Liver (tissue), 9 donors: ENCODE results near the genes CCNJL and C1QTNF2.

- PRO-cap, 5 experiments, result no peak in any of the 5 experiments
- RAMPAGE, long total RNA, 2 experiments, result no peak in any of the 2 experiments
- RRBS, result 92% methylated on average over 3 of the region's 22 CpGs
Measured at GRCh38 chr5:160280485-160281177, 31.7 kb downstream of the CCNJL start.

DNA sequence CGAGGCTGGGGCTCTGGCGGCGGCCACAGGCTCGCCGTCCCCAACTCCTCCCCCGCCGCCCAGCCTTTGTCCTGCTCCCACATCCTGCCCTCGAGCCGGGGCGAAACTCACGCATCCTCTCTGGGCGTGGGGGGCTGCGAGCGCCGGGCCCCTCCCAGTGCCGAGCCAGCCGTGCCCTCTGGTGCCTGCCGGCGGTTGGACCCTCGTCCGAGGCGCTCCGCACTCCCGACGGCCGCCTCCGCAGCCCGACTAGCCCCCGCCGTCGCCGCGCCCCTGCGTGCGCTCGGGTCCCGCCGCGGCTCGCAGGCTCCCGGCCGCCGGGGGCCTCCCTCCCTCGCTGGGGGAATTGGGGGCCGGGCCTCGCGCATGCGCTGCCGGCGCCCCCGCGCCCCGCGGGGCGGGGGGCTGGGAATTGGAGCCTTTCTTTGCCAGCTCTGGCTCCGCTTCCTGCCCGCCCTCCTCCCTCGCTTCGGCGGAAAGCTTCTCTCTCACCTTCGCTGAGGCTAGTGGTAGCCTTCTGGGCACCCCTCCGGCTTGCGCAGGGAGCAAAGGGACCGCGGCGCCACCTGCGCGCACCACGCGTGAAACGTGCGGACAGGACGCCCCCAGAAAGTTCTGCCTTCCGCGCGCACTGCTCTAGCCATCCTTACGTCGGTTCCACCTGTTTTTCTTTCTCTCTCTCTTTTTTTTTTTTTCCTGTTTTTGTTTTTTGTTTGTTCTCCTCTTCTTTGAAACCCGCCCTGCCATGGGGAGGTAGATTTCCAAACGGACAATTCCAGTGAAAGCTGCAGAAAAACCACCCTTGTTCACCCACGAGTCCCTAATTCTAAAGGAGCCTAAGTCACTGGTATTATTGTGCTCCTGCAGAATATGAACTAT is at the start of gene CCNJL:
CCNJL (minus strand) TSS at position 312 of the 879 bp plus-strand sequence.
- PRO-cap, 5 experiments, result peak in 4 of 5 experiments; most common minus-strand start position 302 of the sequence (in 4)
- RAMPAGE, long total RNA, 2 experiments, result no peak in any of the 2 experiments
- RRBS, result 6% methylated on average over 17 of the region's 81 CpGs

GRCh38 chr5:160363099-160363513 is 7.3 kb downstream of the C1QTNF2 start:
- PRO-cap, 5 experiments, result no peak in any of the 5 experiments
- RAMPAGE, long total RNA, 2 experiments, result no peak in any of the 2 experiments
- RRBS, result no CpG with 5 or more reads among the region's 4 CpGs

- PRO-cap, 5 experiments, result no peak in any of the 5 experiments
- RAMPAGE, long total RNA, 2 experiments, result no peak in any of the 2 experiments
- RRBS, result 4% methylated on average over 11 of the region's 25 CpGs
Measured at GRCh38 chr5:160370503-160370803, at the start of gene C1QTNF2. TSS of gene C1QTNF2 (minus strand) at chr5:160370626.

GRCh38 chr5:160417680-160418402 is 1.0 kb downstream of the SLU7 start:
- PRO-cap, 5 experiments, result no peak in any of the 5 experiments
- RAMPAGE, long total RNA, 2 experiments, result no peak in any of the 2 experiments
- RRBS, result no CpG with 5 or more reads among the region's 15 CpGs

- PRO-cap, 5 experiments, result peak in 1 of 5 experiments; most common minus-strand start chr5:160628569 (in 1)
- RAMPAGE, long total RNA, 2 experiments, result no peak in any of the 2 experiments
- RRBS, result no CpG with 5 or more reads among the region's 6 CpGs
Measured at GRCh38 chr5:160628019-160628769, 206.5 kb downstream of the PTTG1 start.

- PRO-cap, 5 experiments, result no peak in any of the 5 experiments
- RAMPAGE, long total RNA, 2 experiments, result no peak in any of the 2 experiments
- RRBS, result no CpG with 5 or more reads among the region's 5 CpGs
Measured at GRCh38 chr5:160634778-160635374, 213.2 kb downstream of the PTTG1 start.

DNA sequence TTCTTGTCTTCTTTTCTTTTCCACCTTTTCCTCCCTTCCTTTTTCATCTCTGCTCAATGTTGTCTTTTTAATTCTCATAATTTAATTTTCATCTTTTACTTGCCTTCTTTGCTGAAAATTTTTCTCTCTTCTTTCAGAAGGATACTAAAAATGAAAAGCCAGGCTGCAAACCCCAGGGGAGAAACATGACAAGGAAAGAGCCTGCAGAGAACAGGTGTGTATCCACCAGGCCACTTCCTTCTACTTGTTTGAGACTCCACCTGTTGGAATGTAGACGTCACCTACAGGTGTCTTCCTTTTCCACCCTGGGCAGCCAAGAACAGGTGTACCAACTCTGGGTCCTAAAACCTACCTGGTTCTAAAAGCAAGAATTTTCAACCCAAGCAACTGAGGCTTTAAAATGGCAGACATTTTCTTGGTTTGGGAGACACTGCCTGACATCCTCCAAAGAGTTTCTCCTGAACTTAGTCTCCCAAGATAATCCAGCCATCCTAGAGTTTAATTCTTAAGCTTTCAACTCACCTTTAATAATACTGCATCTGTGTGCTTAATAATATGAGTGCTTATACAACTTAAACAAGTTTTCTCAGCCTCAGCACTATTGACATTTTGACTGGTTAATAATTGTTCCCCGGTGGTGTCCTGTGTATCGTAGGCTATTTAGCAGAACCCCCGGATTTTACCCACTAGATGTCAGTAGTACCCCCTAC is 166.7 kb downstream of the ATP10B start:
- PRO-cap, 5 experiments, result no peak in any of the 5 experiments
- RAMPAGE, long total RNA, 2 experiments, result no peak in any of the 2 experiments
- RRBS, result no CpG with 5 or more reads among the region's 4 CpGs

DNA sequence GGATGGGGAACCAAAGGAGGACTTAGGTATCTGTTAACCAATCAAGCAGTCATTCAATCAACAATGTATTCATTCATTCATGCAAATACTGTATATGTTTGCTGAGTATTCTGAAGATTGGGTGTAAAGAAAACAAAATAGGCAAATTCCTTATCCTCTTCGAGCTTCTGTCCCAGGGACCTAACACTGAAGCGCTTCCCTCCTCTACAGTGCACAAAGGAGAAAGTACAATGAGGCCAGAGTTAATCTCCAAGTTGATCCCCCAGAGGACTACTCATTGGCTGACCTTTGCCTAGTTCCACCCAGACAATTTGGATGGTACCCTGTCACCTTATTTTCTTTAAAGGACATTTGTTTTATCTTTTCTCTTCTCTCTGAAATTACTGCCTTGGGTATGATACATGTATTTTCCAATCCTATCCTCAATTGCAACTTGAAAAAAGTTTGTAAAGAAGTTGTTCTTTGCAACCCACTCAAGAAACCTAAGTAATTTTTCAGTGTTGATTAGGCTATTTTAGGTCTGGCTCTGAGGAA is 62.1 kb downstream of the ATP10B start:
- PRO-cap, 5 experiments, result no peak in any of the 5 experiments
- RAMPAGE, long total RNA, 2 experiments, result no peak in any of the 2 experiments
- RRBS, result no CpG with 5 or more reads among the region's 2 CpGs

DNA sequence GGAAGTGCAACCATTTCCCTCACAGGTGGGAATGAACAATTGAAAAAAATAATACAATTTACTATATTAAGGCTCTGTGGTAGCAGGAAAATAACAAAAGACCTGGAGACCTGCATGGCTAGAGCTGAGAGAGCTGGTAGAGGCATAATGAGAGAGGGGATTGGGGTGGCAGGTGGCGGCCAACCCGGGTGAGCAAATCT is 86.7 kb upstream of the ATP10B start:
- PRO-cap, 5 experiments, result no peak in any of the 5 experiments
- RAMPAGE, long total RNA, 2 experiments, result no peak in any of the 2 experiments
- RRBS, result no CpG with 5 or more reads among the region's 2 CpGs

GRCh38 chr5:162158200-162158569 is 90.6 kb downstream of the GABRG2 start:
- PRO-cap, 5 experiments, result peak in 1 of 5 experiments; most common minus-strand start chr5:162158386 (in 1)
- RAMPAGE, long total RNA, 2 experiments, result no peak in any of the 2 experiments
- RRBS, result no CpG with 5 or more reads among the region's 1 CpG

GRCh38 chr5:163517873-163518993 is 12.8 kb downstream of the MAT2B start:
- PRO-cap, 5 experiments, result no peak in any of the 5 experiments
- RAMPAGE, long total RNA, 2 experiments, result no peak in any of the 2 experiments
- RRBS, result no CpG with 5 or more reads among the region's 9 CpGs

GRCh38 chr5:166084444-166084696 is 894.5 kb upstream of the TENM2 start:
- PRO-cap, 5 experiments, result peak in 5 of 5 experiments; most common minus-strand start chr5:166084499 (in 3)
- RAMPAGE, long total RNA, 2 experiments, result no peak in any of the 2 experiments

- PRO-cap, 5 experiments, result no peak in any of the 5 experiments
- RAMPAGE, long total RNA, 2 experiments, result no peak in any of the 2 experiments
- RRBS, result no CpG with 5 or more reads among the region's 1 CpG
Measured at GRCh38 chr5:167645543-167645892, 645.9 kb upstream of the WWC1 start.

DNA sequence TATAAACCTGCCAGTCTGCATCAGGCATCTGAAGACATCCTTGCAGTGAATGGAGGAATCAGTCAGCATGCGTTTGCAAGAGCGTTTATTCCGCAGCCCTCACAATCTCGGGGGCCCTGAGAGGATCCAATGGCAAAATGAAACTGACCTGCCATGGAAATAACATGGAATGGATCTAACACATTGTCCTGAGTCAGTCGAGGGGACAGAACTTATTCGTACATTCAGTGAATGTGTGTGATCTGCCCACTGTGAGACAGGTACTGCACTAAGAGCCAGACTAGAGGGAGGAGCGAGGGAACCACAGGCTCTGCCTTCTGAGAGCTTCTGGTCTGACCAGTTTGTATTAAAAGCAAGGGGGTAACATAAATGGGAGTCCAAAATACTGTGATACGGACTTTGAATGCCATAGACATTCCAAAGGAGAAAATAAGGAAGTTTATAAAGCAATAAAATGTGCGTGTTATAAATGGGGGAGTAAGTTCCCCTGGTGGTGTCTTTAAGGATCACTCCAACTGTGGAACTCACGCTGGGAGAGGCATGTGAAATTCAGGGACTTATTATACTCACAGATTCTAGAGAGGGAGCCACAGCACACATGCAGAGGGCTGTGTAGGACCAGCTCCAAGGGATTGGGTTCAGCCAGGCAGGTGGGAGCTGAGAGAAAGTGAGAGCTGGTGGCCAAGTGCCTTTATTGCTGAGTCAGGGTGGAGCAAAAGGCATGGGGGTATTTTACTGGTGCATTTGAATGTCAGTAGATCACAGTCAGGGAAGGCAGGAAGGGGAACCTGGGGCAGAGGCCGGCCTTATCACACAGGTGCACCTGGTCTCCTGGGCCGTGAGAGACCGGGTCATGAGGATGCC is 186.6 kb upstream of the WWC1 start:
- PRO-cap, 5 experiments, result no peak in any of the 5 experiments
- RAMPAGE, long total RNA, 2 experiments, result no peak in any of the 2 experiments
- RRBS, result no CpG with 5 or more reads among the region's 13 CpGs

DNA sequence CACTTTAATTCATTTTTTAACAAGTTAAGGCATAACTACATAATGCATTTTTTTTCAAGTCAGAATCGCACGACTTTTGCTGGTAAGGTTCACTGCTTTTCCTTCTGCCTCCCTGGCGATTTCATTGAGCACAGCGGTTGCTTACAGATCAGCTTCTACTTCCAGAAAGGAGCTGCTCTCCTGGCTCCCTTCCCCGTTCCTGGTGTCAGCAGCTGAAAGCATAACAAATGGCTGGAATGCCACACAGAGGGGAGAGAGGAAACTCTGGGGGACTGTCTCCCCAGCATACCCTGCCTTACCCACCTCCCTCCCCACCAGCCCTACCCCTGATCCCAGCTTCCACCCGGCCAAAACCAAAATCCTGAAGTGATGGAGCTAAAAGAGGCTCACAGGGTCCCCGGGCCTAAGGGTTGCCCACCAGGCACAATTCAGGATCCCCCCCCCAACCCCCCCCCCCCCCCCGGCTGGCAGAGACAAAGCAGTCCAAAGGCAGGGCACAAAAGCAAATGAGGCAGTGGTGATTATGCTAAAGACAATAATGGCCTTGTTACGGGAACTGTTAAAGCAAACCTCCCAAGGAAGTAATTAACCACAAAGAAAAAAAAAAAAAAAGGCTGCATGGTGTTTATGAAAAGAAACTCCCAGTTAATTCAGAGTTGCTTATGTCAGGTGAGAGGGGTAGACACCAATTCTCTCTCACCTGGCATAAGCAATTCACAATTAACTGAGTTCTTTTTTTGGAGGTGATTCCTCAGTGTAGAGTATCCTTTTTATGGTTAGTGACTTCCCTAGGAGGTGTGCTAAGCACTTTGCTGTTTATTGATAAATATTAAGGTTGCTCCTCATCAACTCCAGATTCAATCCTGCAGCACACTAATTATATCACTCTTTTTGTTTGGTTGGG is 126.0 kb upstream of the WWC1 start:
- PRO-cap, 5 experiments, result no peak in any of the 5 experiments
- RAMPAGE, long total RNA, 2 experiments, result no peak in any of the 2 experiments
- RRBS, result 46% methylated on average over 1 of the region's 9 CpGs

- PRO-cap, 5 experiments, result no peak in any of the 5 experiments
- RAMPAGE, long total RNA, 2 experiments, result no peak in any of the 2 experiments
- RRBS, result no CpG with 5 or more reads among the region's 7 CpGs
Measured at GRCh38 chr5:168299902-168300496, 8.6 kb downstream of the WWC1 start.

DNA sequence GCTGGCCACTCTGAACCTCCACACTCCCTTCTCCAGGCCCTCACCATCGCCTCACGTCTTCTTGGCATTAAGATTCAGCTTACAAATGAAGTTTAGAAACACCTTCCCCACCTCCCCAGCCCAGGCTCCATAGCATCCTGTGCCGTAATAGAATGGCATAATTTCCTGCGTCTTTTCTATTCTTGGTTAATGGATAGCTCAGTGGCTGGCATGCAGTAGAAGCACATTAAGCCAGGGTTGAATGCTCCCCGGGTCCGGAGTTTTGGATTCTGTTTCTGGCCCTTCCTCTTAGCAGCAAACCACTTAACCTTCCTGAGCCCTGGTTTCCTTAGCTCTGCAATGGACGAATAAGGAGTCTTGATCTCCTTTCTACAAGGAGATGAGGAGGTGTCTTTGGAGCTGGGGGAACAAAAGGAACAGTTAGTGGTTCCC is 13.9 kb downstream of the WWC1 start:
- PRO-cap, 5 experiments, result peak in 3 of 5 experiments; most common plus-strand start position 267 of the sequence (in 3); most common minus-strand start position 69 of the sequence (in 2)
- RAMPAGE, long total RNA, 2 experiments, result no peak in any of the 2 experiments
- RRBS, result no CpG with 5 or more reads among the region's 7 CpGs

GRCh38 chr5:168307848-168308520 is 16.5 kb downstream of the WWC1 start:
- PRO-cap, 5 experiments, result peak in 2 of 5 experiments; most common minus-strand start chr5:168308286 (in 2)
- RAMPAGE, long total RNA, 2 experiments, result no peak in any of the 2 experiments
- RRBS, result no CpG with 5 or more reads among the region's 5 CpGs

- PRO-cap, 5 experiments, result no peak in any of the 5 experiments
- RAMPAGE, long total RNA, 2 experiments, result no peak in any of the 2 experiments
- RRBS, result no CpG with 5 or more reads among the region's 4 CpGs
Measured at GRCh38 chr5:168330313-168331002, 39.0 kb downstream of the WWC1 start.